ENCODE measurements around the genes POLG, KIF7, PEX11A and ARPIN.

DNA sequence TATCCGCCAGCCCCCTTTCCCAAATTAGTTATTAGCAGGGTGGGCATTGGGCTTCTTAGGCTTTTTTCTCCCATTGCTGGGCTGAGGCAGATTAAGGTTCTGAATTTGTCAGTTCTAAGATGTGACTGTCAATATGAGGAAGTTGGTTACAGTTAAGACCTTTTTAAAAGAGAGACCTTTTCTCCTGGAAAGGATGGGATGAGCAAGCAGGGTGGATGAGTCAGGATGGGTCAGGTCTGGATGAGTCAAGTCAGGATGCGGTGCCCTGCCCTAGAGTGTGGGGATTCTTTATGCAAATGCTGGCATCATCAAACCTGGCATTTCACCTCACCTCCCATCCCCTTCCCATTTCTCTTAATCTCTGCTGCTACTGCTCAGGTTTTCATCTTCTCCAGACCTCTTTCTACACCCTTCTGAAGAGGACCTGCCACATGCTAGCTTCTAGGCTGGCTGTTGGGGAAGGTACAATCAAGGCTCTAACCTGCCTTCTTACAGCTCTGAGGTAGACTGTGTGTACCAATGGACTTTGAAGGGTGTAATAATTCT, 2.0 kb downstream of the AEN start:
- PRO-cap = no peak
- RAMPAGE, long total RNA = no peak

DNA sequence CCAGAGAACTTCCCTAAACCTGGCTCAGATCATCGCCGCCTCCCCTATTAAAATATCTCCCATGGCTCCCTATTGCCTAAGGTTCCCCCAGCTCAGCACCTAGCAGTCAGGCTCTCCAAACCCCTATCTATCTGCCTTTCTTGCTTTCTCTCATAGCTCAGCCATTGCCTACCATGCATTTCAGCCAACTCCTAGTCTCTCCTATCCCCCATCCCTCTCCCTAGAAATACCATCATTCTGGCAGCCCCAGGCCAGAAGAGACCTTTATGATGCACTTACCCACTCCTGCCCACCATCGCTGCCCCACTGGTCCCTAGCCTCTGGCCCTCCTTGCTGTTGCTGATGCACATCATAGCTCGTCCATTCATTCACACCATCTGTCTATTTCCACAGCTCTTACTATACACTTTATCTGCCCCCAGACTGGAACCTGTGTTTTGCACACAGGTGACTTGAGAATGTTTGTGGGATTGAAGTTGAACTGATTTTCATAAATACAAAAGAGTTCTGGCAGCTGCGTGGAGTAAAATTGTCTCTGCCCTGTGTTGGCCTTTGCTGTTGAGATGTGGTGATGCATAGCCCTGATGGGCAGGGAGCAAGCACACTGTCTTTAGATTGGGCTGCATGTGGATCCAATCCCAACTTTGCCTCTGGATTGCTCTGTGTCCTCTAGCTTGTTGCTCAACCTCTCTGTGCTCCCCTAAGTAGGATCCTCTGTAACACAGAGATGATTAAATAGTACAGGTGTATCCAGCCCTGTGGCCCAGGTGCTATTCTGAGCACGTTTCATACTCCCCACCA, 6.9 kb downstream of the ISG20 start:
- PRO-cap = bidirectional peak, plus-strand start at position 548 of the sequence, minus-strand start at position 425 of the sequence
- RAMPAGE, long total RNA = no peak

DNA sequence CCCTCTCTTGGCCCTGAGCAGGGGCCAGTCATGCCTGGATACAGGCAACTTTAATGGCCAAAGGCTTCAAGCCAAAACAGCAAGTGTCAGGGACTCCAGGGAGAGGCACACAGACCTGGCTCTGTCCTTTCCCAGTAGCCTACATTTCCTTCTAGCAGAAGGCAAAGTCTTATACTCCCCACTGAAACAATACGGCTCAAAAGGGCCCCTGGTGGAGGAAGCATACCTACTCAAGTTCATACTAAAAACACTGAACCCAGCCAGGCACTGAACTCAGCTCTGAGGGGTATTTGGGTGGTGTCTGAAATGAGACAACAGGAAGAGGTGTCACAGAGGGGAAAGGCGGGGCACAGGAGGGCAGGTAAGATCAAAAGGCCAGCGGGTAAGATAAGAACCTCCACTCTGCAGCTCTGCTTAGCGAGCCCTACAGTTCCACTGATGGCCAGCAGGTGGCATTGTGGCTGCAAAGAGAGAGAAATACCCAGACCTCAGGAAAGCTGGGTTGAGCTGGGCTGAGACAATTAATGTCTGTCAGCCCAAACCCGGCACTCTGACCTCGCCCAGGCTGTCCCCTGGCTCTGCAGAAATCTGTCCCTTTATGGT, 8.6 kb downstream of the MFGE8 start:
- PRO-cap = no peak
- RAMPAGE, long total RNA = no peak

DNA sequence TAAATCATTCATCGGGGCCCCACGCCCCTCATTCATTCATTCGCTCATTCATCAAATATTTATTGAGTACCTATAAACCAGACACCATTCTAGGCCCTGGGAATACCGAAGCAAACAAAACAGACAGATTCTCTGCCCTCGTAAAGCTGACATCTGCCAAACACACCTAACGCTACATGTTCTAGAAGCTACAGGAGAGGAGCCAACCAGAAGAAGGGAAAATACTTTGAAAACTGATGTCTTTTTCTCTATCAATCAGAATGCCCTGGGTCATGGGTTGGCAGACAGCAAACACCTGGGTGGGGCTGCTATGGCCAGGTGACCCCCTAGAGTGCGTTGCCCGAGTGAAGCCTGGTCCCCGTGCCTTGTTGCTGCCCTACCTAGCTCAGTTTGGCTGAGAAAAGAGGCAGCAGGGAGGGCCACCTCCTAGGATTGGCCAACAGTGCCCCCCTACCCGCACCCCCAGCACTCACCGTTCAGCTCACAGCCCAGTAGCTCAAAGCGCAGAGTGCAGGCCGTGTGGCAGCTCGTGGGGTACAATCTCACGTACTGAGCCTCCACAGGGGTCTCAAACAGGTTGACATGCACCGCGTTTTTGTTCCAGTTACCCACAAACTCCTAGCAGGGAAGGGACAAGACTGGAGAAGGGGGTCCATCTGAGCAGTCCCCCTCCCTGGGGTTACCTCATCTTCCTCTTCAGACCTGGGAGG, 7.7 kb downstream of the MFGE8 start:
- PRO-cap = no peak
- RAMPAGE, long total RNA = no peak

GRCh38 chr15:89090612-89091719, 2.7 kb downstream of the ABHD2 start:
- PRO-cap = no peak
- RAMPAGE, long total RNA = no peak

DNA sequence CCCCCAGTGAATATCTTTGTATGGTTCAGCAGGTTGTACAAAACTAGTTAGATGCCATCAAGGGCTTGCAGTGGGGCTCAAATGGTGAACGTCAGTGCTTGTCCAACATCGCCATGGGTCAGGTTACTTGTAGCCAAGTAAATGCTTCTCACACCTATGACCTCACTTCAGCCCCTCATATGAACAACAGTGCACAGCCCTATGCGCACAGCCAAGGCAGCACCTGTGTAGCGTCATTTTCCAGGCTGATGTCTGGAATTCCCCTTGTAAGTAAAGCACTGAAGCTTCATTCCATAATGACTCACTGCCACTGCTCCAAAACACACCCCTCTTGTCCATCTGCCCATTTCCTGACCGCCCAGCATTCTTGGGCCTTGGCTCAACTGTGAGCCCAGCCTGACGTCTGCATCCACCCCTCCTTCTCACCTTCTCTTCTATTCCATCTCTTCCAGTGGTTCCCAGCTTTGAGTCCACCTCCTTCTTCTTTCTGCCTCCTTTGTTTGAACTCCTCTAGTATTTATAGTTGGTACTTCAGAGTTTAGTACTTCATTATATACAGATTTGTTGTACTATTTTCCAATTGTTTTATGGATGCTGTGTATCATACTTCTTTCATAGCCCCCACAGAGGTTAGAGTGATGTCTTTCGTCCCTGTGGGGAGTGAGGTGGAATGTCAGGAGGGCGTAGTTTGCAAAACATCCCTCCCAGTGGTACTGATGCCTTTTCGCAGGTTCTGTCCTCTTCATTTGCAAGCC, 13.7 kb downstream of the ABHD2 start:
- PRO-cap = no peak
- RAMPAGE, long total RNA = no peak

DNA sequence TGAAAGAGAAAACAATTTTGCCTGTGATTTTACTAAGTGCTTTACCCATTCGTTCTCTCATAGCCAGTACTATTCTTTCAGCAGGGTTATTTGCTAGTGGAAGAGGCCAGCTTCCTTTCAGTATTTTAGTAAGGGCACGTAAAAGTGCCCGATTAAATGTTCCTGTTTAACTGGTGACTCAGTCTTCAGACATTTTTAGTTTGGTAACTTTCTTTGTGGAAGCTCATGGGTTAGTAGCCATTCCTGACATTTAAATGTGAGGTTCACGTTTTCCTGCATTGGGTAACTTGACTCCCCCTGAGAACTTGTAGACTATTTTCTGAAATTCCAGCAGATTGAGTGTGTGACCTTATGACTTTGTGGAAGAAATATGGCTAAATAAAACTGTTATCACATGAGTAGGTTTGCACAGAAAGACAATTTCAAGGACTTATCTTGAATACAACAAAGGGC, 16.9 kb downstream of the ABHD2 start:
- PRO-cap = no peak
- RAMPAGE, long total RNA = no peak

DNA sequence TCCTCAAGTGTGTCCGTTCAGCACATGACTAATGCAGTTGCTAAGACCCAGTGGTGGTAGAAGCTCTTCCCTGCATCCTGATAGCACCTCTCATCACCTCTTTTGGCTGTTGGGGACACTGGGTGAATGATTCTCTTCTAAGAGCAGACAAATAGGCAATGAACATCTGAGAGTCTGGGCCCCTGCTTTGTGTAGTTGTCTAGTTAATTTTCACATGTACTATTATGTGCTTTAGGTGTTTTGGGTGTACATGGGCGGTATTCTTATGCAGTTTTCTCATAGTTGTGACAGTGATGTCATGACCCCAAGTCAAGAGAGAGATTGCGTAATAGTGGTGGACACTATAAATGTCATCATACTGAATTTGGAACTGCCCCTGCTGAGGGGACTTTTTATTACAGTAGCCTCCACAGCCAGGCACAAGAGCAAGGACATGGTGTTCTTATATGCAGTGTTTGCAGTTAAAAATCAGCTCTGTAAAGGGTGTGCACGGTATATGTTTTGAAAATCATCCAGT, 29.4 kb downstream of the ABHD2 start:
- PRO-cap = no peak
- RAMPAGE, long total RNA = no peak

DNA sequence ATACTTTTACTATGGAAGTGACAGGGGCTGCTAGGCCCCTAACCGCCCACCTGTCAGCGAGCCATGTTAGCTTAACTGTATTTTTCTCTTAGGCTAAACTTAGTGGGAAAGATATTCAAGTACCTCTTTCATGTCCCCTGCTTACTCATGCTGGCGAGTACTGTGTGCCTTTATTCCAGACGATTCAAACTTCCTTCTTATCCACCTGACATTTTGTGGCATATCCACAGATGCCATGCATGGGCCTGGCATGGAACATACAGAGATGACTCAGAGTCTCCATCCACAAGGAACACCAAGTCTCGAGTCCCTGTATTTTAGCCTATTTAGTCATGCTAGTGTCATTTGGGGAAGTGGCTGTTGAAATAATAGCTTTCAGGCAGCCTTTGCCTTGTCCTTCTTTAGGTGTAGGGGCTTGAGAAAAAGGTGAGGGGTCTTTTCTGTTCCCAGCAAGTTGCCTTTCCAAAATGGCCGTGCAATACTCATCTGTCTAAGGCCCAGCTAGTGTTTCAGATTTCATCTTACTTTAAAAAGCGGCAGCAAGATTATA, 53.5 kb downstream of the RLBP1 start:
- PRO-cap = no peak
- RAMPAGE, long total RNA = no peak

DNA sequence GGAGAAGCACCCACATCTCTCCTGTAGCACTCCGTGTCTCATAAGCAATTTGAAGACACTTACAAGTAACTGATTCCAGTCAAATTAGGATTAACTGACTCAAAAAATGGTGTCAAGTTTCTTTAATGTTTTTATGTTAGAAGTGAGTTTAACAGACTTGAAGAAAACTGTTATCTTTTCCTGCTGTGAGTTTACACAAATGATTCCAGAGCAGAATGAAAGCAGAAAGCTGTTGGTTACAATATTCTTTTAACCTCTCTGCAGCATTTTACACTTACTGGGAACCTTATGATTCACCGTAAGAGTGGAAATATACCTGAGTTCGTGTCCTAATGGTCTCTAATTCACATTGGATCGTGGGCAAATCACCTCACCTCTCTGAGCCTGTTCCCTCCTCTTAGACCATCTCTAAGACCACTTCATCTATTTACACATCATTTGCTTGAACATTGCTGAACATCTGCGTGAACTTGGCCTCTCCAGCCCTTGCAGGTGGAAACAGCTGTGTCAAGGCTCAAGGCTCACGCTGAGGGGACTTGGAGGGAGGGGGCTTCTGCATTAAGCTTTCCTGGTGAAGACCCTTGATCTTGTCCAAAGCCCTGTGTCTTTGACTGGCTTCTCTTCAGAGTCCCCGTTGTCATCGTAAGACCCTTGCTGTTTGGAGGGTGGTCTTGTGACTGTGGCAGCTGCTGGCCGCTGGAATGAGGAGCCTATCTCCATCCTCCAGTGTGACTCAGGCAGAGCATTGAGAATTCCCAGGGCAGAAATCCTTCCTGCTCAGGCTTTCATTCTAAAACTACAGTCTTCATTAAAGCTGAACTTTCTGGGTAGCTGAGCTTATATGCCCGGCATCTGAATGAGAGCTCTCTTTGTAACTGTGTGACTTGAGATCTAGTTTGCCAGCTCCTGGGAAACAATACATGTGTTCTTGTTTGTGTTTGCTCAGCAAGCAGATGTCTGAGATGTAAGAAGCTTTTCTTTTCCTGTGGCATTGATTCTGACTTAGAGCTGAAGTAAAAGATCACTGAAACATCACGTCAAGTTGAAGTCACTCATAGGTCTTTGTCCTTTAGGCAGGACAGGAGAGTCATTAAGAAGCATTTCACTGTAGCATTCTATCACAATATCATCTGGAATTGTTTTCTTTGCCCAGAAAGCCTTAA, 22.7 kb downstream of the RLBP1 start:
- PRO-cap = no peak
- RAMPAGE, long total RNA = no peak

GRCh38 chr15:89334209-89334945, at the start of gene POLG:
Gene POLG (minus strand): TSS chr15:89334824.
- PRO-cap = bidirectional peak, plus-strand start at chr15:89335069, minus-strand start at chr15:89334801
- RAMPAGE, long total RNA = no peak

DNA sequence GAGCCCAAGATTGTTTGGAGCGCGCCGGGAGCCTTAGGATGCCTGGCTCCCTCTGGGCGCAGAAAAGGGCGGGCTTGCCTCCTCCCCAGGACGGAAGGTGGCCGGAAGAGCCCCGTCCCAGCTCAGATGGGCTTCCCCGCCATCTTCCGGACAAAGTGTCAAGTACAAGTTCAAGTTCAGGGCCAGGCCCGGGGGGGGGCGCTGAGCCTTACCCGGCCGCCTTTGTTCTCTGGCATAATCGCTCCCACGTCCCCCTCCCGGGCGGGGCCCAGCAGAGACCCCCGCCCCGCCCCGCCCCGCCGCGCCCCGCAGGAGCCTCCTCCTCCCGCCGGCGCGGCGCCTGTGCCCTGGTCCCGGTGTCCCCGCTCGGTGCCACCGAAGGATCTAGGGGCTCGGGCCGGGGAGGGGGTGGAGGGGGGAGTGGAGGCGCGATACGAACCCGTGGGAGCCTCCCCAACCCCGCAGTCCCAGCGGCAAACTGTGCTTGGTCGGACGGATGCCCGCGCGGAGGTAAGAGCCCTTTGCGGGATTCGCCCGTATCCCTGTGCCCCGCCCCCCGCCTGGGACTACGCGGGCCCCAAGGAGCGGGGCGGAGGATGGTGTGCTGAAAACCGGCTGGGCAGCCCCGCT, 65.4 kb upstream of the POLG start:
- PRO-cap = no peak
- RAMPAGE, long total RNA = no peak

GRCh38 chr15:89430379-89431236, 65.8 kb downstream of the RHCG start:
- PRO-cap = no peak
- RAMPAGE, long total RNA = no peak

DNA sequence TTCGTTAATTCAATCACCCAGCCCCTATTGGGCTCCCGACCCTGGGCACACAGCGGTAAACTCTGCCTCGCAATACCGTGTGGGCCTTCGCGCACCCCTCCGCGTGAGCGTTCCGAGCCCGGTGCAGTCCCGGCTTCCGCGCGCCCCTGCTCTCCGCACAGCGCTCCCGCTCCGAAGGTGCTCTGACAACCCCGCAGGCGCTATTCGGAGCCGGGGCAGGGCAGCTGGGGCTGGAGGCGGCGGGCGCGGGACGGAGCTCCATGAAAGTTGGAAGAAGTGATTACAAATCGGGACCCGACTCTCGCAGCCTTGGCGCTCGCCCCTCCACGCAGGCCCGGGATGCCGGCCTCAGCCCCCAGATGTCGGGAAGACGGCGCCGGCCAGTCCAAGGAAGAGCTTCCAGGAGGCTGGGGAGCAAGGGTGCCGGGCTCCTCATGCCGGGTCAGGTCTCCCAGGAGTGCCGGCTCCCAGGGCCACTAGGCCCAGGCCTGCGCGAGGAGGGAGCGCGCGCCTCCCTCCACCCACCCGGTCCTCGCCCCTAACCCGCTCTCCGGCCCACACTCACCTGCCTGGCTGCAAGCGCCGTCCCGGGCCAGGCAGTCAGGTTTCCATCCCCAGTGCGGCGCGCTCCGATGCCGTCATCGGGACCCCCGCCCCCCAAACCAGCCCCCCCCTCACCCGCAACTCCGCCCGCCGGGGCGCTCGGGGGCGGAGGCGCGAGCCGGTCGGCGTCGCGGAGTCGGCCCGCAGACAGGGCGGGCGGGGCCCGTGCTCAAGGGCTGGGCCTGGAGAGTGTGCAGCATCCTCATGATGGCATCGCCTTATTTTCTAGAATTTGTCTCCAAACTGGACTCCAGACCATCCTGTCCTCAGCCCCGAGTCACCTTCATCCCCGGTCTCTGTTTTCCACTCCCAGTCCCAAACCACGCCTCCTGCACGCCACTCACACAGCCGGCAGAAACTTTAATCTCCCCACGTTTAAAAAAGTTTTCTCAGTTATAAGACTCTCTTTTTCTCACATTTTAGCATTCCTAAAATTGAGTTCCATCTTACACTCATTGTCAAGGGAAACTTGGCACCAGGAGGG, at the start of gene KIF7:
KIF7 (minus strand) TSS at position 634 of the 1,087 bp plus-strand sequence.
- PRO-cap = no peak
- RAMPAGE, long total RNA = no peak

GRCh38 chr15:89689983-89691386, at the start of gene PEX11A:
Gene PEX11A (minus strand): TSS chr15:89690754.
- PRO-cap = bidirectional peak, plus-strand start at chr15:89690800, minus-strand start at chr15:89690773
- RAMPAGE, long total RNA = no peak

- PRO-cap = no peak
- RAMPAGE, long total RNA = no peak
Measured at GRCh38 chr15:89781059-89781648, 5.0 kb downstream of the MESP2 start.

DNA sequence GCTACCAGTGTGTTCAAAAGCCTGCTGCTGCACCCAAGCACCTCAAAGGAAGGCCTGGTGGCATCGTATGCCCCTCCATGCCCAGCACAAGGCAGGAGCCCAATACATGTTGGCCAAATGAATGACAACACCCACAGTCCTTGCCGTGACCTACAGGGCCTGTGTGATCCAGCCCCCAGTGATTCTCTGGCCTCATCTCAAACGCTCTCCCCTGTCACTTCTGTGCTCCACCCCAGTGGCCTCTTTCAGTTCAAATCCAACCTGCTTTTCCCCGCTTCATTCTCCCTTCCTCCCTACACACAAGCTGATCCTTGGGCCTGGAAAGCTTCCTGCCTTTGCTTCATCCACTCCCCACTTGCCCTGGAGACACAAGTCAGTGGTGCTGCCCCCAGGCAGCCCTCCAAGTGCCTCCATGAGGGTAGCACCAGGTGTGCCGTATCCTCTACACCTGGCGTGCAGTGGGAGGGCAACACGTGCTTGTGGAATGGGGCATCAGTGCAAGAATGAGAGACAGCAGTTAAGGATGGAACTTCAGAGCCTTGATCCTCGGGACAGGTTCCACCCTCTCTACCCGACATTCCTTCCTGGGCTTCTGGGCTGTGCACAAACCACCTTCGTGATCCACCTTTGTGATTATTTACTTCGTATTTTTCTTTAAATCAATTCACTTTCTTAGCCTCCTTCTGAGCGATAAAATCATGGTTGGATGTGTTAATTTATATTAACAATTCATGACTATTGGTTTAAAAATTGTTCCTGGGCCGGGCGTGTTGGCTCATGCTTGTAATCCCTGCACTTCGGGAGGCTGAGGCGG, 3.8 kb downstream of the ANPEP start:
- PRO-cap = no peak
- RAMPAGE, long total RNA = no peak

GRCh38 chr15:89834734-89835232, 20.1 kb upstream of the ANPEP start:
- PRO-cap = no peak
- RAMPAGE, long total RNA = no peak

- PRO-cap = no peak
- RAMPAGE, long total RNA = no peak
Measured at GRCh38 chr15:89912167-89913131, at the start of gene ARPIN. Gene ARPIN (minus strand): TSS chr15:89912952.

DNA sequence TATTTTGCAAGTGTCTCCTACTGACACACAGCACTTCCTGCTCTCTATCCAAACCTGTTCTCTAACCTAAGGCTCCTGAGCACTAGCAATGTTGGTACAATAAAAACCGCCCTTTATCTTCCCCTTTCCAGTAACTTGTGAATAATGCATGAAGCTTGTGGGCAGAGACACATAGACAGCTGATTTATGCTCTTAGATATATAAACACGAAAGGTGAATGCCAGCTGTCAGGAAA, 34.6 kb upstream of the ARPIN start:
- PRO-cap = no peak
- RAMPAGE, long total RNA = no peak

Data from OCI-LY7 (cell line).